GM19239 (cell line): ENCODE measurements around a stretch of chr16.

DNA sequence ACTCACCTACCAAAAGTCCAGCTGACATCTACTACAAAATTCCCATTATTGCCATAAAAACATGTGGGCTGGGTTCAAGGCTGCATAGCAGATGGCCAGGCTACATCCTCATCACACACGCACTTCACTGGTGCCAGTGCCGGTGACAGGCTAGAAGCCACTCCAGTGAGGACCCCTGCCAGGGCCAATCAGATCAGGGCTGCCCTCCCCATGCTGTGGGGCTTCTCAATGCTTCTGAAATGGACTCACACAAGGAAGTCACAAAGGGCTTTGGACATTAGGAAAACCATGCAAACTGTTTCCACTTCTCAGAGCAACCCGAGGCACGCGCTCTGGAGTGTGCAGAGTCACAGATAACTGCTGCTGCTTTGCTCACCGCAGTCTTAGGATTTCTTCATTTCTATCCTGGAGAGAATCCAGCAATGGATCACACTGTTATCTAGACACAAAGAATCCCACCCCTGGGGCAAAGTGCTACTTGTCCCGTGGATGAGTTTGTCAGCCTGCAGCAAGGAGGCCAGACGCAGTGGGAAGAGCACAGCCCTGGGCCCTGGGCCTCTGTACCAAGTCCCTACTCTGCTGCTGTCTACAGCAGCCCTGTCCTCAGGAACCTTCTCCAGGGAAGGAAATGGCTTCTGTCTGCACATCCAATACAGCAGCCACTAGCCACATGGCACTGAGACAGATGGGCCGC lies 169.6 kb downstream of the ZFHX3 start:
- RRBS: no CpG with 5 or more reads among the region's 9 CpGs

DNA sequence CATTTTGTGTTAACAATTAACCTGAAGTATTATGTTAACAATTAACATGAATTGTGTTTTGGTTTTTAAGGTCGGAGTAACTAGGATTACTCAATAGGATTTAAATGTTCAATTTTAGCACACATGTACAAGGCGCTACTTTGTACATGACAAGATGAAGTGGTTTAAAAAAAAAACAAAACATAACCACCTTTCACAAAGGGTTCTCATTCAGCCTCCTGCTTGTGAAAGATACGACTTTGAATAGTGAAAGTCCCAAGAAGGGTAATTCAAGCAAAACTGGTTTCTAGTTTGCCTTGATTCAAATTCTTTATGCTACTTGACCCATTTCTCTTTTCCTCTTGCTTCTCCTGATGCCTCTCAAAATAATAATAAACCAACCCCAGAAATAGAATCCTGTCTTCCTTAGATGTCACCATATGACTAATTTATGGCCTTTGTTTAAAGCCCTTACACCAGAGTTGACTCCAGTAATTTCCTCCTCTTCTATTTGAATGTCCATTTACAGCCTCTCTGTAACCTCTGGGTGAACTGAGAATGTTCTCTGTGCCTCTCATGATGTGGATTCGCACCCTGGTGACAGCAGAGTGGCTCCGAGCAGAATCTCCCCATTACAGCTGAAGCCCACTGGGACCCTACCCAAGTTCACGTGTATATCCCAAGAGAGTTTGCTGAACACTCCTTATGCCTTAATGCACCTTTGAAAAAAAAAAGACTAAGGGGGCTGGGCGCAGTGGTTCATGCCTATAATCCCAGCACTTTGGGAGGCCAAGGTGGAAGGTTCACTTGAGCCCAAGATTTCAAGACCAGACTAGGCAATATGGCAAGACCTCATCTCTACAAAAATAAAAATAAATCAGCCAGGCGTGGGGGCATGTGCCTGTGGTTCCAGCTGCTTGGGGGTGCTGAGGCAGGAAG lies 31.4 kb downstream of the ZFHX3 start:
- RRBS: no CpG with 5 or more reads among the region's 8 CpGs

DNA sequence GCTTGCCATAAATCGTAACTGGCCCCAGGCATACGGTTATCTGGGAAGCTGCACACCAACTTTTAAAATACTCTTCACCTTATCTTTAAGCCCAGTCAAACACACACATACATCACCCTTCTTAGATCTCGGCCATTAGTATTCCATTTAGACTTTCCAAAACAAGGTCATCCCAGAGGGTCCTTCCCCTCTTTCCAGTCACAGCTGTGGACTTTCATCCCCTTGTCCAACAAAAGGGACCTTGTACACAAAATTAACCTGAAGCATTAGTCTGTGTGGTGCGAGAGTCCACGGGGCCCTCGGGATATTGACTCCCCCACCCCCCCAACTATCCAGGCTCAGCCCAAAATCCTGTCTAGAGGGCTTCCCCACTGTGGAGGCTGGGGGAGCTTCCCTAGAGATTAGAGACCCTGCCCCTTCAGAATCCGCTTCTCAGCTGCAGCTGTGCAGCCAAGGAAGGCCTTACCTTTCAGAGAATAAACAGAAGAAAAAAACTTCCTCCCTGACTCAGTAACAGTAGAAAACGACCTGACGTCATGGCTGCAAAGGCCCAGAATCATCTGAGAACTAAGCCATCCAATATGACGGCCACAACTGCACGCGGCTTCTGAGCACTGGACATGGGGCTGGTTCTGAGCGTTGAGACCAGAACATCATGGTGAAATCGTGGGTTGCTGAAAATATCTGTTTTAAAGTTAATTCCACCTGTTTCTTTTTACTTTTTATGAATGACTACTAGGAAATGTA lies 9.8 kb downstream of the ZFHX3 start:
- RRBS: no CpG with 5 or more reads among the region's 14 CpGs

GRCh38 chr16:73053115-73054101 lies 5.5 kb upstream of the ZFHX3 start:
- RRBS: no CpG with 5 or more reads among the region's 20 CpGs

- RRBS: 1% methylated on average over 41 of the region's 68 CpGs
Measured at GRCh38 chr16:73057371-73058033, 9.6 kb upstream of the ZFHX3 start.

- RRBS: no CpG with 5 or more reads among the region's 4 CpGs
Measured at GRCh38 chr16:73082568-73082970, 34.6 kb upstream of the ZFHX3 start.

DNA sequence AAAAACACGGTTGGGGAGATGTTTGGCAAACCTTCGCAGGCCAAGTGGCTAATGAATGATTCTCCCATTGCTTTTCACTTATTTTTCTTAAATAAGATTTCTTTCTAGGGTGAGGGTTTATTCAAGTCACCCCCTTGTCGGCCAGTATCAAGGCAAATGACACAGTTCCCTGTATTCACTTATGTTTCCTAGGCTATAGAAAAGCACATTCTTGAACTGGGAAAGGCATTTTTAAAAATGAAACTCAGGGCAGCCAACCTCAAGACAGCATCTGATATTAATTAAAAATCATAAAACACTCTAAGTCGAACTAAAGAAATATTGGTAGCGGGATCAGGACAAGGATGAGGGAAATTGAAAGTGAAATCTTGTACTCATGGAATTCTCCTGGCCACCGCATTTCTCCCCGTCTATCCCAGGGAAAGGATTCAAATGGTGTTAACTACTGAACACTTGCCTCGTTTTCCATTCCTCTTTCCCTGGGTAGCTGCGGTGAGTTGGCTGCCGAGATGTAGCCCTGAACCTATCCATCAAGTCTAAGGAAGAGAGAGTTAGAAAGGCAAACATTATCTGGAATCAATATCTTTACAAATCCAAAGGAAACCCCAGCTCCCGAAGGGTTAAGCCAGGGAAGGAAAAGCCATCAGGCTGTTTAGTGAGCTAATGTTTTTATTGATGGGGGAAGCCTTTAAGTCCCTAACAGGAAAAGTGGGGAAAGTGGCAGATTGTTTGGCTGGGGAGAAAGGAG lies 96.1 kb upstream of the ZFHX3 start:
- RRBS: no CpG with 5 or more reads among the region's 11 CpGs

GRCh38 chr16:73785407-73785648 lies 511.3 kb upstream of the PSMD7 start:
- RRBS: no CpG with 5 or more reads among the region's 1 CpG

GRCh38 chr16:74303829-74304779 lies 7.5 kb downstream of the PSMD7 start:
- RRBS: no CpG with 5 or more reads among the region's 20 CpGs

DNA sequence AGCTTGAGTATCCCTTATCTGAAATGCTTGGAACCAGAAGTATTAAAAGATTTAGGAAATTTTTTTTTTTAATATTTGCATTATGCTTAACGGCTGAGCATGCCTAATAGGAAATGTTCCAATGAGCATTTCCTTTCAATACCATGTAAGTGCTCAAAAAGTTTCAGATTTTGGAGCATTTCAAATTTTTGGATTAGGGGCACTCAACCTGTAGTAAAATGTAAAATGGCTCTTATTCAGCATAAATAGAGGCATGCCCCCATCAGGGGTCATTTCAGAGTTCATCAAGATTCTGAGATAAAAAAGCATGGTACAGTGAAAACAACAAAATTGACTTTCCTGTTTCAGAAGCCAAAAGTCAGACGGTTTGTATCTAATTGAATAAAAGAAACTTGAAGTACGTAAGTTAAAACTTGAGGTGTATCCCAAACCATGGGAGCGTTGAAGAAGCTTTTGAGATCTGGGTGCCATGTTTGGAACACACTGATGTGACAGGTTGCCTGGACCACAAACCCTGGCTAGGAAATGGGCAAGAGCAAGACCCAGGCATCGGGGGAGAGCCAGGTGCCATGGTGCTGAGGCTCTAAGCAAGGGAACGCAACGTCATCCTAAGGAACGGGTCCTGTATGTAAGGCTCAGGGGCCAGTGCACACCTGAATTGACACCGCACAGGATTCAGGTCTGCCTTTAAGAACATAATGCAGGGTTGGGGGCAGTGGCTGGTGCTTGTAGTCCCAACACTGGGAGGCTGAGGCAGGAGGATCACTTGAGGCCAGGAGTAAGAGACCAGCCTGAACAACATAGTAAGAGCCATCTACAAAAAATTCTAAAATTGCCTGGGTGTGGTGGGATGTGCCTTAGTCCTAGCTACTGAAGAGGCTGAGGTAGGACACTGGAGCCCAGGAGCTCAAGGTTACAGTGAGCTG lies 10.6 kb downstream of the PSMD7 start:
- RRBS: no CpG with 5 or more reads among the region's 9 CpGs

DNA sequence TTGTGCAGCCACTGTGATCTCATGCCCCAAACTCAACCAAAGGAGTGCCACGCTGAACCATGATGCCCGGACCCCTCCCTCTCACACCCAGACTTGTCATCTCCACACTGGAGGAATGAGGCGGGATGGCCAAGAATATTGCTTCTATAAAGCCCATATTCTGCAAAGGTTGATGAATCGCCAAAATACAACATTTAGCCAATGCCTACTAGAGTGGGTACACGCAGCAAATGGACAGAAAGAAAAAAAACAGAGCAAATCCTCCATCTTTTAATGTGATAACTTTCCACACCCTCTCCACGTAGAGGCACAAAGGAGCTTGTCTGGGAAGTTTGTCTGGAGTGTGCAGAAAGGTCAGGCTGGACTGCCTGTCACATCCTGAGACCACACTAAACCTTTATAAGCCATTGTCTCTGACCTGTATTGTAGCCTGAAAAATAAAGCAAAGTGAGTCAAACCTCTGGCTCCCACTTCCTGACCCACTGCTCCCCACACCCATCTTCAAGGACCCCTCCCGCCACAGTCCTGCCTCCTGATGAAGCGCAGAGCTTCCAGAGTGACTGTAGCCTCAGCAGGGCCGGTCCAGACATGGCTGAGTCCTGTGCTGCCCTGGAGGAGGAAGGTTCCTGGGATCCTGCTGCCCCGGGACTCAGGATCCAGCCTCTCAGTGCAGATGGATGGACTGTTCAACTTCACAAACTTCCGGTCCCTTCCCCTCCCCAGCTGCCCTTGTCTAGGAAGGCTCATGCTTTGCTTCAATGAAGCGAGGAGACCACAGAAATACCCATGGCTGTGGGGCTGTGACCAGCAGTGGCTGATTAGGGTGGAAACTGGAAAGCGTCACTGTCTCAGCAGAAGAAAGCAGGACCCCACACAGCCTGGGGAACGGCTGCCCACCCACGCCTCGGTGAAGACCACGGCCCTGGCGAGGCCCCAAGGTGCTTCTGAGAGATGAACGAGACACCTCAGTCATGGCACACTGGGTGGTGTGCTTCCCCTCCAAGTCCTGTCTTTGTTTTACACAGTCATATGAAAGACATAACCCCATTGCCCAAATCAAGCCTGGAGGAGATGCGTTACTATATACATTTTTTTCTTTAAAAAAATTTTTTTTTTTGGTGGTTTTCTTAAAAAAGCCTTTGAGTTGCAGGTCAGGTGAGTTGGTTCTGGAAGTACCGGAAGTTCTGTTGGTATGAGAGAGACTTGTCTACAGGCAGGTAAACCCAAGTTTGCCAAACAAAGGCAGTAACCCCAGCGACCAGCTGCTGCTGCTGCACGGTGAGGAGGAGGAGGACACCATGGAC lies 30.9 kb upstream of the CLEC18B start:
- RRBS: 23% methylated on average over 3 of the region's 23 CpGs

DNA sequence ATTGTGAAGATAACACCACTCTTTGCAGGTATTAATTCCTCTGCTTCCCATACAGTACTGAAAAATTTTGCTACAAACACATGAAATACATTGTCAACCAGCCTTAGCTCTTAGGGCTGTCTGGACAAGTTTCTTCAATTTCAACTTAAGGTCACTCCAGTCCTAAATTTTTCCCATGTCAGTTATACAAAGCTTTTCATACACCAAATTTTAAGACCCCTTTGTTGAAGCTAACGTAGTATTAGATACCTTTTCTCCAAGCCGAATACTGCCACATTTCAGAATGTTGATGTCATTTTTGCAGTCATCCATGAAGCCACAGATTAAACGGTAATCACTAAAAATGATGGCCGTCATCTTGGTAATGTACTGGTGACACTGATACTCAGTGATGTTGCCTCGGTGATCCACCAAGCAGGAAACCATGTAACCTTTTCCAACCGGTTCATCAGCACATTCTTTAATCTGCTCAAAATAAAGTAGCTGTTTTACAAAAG lies 82.1 kb upstream of the CLEC18B start:
- RRBS: no CpG with 5 or more reads among the region's 6 CpGs

DNA sequence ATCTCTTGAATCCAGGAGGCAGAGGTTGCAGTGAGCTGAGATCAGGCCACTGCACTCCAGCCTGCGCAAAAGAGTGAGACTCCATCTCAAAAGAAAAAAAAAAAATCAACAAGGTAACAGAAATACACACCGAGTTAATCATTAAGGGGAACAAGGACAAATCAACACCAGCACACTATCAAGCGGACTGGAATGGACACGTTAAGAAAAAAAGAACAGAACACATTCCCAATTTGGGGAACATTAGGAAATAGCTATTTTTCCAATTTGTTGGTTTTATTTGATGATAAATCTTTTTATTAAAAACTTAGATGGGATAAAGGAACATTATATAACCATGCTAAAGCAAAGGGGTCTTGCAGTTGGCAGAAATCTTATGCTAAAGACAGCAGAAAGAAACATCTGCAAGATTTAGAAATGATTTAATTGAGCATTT lies 28.5 kb upstream of the GLG1 start:
- RRBS: no CpG with 5 or more reads among the region's 4 CpGs

GRCh38 chr16:74724320-74725460 lies 24.0 kb upstream of the MLKL start:
- RRBS: 73% methylated on average over 5 of the region's 31 CpGs

DNA sequence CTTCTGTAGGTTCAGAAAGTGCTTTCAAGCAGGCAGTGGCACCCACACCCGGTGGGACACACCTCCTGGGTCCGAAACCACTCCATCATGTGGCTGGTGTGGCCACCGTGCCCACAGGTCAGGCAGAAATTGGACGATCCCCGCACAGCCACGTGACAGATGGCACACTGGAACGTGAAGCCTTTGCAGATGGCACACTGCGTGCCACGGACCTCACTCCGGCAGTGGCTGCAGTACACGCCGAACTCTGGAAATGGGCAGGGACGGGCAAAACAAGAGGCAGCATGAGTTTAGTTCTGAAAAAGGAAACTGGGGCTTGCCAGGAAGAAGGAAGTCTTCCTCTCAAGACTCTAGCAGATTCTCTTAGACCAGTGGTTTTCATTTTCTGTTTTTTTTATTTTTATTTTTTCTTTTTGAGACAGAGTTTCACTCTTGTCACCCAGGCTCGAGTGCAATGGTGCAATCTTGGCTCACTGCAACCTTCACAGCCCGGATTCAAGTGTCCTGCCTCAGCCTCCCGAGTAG lies 99.6 kb upstream of the FA2H start:
- RRBS: 81% methylated on average over 1 of the region's 16 CpGs

DNA sequence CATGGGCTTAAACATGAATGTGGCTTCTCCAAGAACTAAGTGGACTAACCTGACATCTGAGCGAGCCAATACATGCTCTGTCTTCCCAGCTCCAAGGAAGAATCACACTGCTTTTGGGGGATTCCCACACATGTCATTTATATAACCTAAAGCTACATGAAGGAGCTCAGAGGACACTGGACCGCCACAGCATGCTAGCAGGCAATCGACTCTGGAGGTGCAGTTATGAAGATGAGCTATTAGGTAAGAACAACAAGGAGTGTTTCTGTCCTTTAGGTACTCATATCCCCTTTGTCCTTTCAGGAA lies 96.4 kb downstream of the WDR59 start:
- RRBS: no CpG with 5 or more reads among the region's 3 CpGs

- RRBS: no CpG with 5 or more reads among the region's 7 CpGs
Measured at GRCh38 chr16:74912163-74912523, 72.8 kb downstream of the WDR59 start.

- RRBS: no CpG with 5 or more reads among the region's 9 CpGs
Measured at GRCh38 chr16:74965481-74966237, 19.3 kb downstream of the WDR59 start.

- RRBS: 2% methylated on average over 50 of the region's 86 CpGs
Measured at GRCh38 chr16:74999130-74999856, 469 bp downstream of the ZNRF1 start.

- RRBS: no CpG with 5 or more reads among the region's 4 CpGs
Measured at GRCh38 chr16:75011454-75012384, 12.9 kb downstream of the ZNRF1 start.